ENCODE measurements around the genes ZNF230, ZNF223, ZNF284, ZNF229, CEACAM20 and CEACAM16.

GRCh38 chr19:43532292-43533029 is 527 bp upstream of the ZNF575 start:
- PRO-cap: no peak

DNA sequence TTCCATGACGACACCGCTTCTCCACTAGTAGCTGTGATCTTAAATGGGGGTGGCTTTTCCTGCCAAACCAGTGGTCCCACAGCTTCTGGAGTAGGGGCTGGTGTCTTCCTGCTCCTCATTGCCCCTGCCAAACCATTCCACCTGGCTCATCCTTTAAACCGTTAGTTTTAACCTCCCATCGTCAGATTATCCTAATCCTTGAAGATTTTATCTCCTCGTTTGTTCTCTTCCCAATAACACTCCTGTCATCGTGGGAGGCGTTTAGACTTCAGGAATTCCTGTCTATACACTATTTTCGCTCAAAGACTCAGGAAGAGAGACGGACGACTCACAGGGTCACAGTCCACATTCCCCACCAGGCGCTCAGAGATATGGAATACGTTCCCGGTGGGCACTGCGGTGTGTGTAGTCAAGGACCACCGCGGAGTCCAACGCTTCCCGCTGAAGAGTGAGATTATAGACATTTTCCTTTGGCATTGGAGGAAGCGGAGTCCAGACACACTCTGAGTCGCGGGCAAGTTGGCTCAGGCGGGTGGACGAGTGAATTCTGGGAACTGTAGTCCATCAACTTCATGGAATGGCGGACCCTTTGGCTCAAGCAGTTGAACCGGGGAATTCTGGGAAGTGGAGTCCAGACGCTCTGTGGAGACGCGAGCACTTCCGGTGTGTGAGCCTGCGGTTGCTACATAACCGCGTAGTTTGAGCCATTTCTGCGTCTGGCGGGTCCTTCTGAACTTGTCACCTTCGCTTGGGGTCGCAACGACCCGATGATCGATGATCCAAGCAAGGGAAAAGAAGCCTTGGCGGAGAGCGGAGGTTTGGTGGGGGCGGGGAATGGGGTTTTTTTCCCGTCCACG is at the start of gene ZNF230:
Gene ZNF230, plus strand, starts transcription at position 666 of the 857 bp plus-strand sequence.
- PRO-cap: bidirectional peak, plus-strand start at position 634 of the sequence, minus-strand start at position 521 of the sequence

DNA sequence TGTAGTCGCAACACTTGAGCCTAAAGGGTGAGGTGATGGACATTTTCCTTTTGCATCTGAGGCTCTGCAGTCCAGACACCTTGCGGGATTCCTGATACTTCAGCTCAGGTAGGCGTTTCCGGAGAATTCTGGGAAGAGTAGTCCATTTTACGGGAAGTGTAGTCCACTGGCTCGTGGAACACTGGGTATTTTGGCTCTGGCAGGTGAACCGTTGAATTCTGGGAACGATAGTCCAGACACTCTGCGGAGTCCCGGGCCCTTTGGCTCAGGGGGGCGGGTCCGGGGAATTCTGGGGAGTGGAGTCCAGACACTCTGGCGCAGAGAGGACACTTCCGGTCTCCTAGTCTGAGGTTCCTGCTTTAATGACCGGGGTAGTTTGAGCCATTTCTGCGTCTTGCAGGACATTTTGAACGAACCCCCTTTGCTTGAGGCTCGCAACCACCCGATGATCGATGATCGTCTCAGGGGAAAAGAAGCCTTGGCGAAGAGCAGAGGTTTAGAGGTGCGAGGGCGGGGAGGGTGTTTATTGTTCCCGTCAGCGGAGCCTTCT is at the start of gene ZNF223:
Gene ZNF223, plus strand, starts transcription at position 343 of the 550 bp plus-strand sequence.
- PRO-cap: no peak

DNA sequence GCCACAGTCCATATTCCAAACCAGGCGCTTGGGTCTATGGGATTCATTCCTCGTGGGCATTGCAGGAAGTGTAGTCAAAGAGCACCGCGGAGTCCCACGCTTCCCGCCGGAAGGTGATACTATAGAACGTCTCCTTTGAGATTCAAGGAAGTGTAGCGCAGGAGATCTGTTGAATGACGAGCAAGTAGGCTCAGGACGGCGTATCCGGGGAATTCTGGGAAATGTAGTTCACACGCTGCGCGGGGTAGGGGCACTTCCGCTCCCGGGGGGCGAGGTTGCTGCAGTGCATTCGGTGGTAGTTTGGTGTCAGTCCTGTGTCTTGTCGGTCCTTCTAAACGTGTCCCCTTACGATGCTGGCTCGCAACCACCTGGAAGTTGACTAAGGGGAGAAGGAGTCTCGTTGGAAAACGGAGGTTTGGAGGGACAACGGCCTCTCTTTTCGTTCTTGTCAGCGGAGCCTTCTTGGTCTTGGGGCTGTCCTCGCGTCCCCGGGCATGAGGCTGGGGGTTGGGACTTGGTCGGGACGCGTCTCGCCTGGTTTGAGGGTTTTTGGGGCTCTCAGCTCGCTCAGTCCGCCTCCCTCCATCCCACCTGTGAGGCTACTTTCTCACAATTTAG is at the start of gene ZNF284:
Gene ZNF284, plus strand, starts transcription at position 281 of the 618 bp plus-strand sequence.
- PRO-cap: bidirectional peak, plus-strand start at position 283 of the sequence, minus-strand start at position 115 of the sequence

- PRO-cap: no peak
Observed at GRCh38 chr19:44235500-44236261, 23.3 kb downstream of the ZNF227 start.

GRCh38 chr19:44304050-44304613 is 693 bp downstream of the ZNF235 start:
- PRO-cap: unidirectional peak, plus-strand start at chr19:44304448

DNA sequence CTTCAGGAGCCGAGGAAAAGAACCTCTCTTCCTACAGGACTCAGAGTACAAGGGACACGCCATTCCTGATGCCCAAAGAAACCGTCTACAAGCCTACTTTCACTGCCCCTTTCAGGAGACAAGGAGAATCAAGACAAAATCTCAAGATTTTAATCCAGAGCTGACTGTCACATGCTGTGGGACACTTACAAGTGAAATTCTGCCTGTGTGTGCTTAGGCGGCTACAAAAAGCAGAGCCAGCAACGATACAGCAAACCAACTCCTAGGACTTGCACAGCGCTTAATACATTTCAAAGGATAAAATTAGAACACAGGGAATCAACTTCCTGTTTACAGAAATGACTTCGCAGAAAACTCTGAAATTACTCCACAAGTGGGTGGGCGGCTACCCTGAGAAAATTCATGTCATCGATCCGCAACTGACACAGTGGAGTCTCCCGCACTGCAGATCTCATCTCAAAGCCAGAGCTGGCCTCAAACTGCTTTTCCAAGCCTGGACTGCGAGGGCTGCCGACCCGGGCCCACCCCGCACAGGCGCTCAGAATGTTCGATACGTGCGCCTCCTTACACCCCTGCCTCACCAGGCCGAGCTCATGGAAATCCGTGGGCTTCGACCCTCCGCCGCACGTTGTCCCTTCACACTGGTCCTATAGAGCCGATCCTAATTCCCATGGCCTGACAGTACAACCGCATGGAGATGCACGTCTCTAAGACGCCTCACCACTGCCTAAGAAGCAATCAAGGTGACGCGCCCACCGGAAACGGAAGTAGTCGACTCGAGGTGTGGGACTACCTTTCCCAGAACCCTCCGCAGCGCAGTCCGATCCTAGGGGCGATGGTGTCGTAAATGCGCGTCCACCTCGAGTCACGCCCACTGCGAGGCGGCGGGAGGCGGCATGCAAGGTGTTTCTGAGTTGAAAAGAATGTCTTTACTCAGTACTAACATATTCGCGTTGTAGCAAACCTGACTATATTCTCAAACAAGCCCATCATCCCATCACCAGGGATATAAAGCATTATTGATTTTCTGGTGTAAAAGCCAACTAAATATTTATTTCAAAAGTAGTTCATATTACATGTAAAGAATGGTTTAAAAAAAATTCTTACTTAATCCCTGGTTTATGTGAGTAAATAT is at the start of gene ZNF229:
Gene ZNF229, minus strand, starts transcription at position 745 of the 1,135 bp plus-strand sequence.
- PRO-cap: unidirectional peak, plus-strand start at position 425 of the sequence; bidirectional peak, plus-strand start at position 874 of the sequence, minus-strand start at position 734 of the sequence

GRCh38 chr19:44529508-44529764 is at the start of gene CEACAM20:
TSS of gene CEACAM20 (minus strand) at chr19:44529675.
- PRO-cap: no peak

- PRO-cap: no peak
Observed at GRCh38 chr19:44588330-44589103, 24.8 kb upstream of the IGSF23 start.

- PRO-cap: no peak
Observed at GRCh38 chr19:44601996-44602563, 11.3 kb upstream of the IGSF23 start.

DNA sequence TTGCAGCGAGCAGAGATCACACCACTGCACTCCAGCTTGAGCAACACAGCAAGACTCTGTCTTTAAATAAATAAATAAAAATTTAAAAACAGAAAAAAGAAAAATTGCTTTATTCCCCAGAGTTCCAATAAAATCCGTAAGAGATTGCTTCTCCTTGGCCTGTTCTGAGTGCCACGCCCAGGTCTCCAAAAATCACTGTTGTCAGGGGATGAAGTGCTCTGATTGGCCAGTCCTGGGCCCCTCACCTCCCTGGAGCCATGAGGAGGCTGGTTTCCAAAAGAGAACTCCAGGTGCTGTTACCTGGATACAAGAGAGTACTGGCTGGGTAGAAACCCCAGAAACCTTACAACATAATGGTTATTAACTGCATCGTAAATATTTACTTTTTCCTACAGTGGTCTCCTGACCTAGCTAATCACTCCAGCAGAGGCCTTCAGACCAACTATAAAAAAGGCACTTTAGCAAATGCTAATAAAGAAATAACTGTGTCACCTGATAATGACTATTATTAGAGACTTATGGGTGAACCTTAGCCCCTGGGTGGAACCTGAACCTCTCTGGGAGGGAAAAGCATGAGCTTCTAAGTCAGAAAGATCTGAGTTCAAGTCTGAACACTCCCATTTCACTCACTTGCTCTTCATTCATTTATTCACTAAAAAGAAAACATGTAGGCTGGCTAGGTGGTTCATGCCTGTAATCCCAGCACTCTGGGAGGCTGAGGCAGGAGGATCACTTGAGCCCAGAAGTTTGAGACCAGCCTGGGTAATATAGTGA is 1.5 kb upstream of the IGSF23 start:
- PRO-cap: no peak

GRCh38 chr19:44665670-44666165 is 5.6 kb upstream of the CEACAM19 start:
- PRO-cap: no peak

DNA sequence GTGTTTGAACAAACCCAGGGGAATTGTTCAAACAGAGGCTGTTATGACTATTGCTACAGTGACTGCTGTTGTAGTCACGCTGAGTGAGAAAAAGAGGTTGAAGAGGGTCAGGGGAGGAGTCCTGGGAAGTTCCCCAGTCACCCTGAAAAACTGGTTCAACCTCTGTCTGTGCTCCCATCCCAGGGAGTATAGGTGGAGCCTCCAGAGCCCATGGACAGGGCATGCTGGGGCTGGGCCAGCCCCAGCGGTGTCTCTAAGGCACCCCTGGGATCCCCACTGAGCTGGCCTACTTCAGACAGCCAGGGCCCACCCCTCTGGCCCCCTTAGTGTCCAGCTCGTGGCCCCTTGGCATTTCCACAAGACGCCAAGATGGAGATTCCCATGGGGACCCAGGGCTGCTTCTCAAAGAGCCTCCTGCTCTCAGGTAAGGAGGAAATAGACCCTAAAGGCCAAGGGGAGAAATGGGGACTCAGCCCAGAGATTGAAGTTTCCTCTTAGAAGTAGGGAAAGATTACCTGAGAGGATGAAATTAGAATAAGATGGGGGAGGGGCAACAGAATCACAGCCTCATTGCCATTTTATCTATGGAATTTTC is 378 bp downstream of the CEACAM19 start:
- PRO-cap: no peak

DNA sequence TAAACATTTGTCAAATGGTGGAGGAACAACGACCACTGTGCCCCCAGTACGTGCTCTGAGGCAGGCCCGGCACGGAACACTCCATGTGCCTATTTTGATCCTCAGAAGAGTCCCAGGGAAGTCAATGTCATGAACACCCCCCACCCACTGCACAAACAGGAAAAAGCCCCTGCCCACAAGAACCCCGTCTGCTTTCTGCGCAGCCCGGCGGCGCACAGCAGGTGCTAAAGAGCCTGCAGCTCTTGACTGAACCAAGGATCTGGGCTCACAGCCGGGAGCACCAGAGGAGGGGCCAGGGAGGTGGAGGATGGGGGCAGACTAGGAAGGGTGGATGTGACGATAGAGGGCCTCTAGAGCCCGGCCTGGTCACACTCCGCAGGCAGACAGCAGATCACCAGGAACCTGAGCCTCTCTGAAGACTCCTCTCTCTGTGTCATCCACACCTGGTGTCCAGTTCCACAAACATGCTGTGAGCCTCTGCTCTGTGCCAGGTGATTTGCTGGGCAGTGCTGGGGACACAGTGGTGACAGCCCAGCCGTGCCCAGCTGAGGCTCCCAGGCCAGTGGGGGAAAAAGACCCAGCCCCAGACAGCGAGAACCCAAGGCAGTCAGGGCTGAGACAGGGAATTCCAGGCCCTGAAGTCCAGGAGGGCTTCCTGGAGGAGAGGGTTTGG is 1.6 kb upstream of the CEACAM16 start:
- PRO-cap: no peak

DNA sequence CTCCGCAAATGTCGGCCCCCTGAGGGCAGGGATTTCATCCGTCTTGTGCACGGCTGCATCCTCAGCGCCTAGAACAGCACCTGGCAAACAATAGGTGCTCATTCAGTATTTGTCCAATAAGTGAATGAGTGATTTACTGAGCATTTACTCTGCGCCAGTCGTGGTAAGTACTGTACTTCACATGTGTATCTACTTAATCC is at the start of gene CEACAM16:
Gene CEACAM16, plus strand, starts transcription at position 54 of the 200 bp plus-strand sequence.
- PRO-cap: no peak

DNA sequence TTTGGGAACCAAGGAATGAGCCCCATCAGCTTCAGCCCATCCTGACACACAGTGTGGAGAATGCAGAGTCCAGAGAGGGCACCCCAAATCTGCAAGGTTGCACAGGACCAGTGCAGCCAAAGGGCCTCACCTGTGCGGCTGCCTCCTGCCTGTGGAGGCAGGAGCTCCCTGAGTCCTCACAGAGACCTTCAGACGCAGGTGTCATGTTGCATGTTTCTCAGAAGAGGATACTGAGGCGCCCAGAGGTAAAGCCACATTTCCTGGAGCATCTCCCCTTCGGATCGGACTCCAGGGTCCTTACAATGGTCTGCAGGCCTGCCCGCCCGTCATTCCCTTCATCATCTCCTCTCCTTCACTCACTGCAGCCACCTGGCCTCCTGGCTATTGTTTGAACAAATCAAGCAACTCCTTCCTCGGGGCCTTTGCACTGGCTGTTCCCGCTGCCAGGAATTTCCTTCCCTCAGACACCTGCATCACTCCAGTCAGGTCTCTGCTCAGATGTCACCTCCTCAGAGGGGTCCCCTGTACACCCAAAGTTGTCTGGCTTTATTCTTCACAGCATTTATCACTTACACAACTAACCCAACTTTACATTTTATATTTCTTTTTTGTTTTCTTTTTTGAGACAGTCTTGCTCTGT is 20.3 kb downstream of the CEACAM16 start:
- PRO-cap: no peak

DNA sequence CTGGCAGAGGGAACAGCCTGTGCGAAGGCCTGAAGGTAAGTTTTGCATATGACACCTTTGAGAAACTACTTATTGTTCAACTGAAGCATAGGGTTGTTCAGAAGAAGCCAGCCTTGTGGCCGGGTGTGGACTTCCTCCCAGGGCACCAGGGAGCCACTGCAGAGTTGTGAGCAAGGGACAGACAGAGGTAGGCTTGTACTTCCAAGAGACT is 24.6 kb downstream of the CEACAM16 start:
- PRO-cap: no peak

GRCh38 chr19:44750087-44750438 is 1.6 kb downstream of the BCL3 start:
- PRO-cap: no peak

DNA sequence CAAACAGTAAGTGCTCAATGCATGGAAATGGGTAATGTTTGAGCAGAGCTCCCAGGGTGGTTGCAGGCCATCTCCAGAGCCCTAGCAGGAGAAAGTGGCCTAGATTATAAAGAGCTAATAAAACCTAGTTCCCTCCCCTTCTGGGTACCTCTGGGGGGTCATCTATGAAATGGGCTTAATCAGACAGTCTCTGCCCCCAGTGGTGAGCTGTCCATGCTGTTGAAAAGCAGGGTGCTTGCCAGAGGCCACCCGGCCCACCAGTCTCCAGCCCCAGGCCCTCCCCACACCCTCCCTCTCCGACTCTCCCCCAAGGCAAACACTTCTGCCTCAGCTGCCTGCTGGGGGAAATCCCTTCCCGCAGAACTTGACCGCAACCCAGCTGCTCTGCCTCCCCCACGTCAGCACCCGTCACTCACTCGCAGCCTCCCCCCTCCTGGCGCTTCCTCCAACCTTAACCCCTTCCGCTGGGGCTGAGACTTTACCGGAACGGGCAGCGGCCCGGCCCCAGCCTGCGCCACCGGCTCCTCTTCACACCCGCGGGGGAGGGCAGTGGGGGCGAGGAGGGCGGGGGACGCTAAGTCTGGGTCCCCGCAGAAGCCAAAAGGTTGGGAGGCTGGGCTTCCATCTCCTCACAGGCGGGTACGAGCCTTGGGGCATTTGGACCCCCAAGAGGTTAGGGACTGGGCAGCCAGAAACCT is 4.7 kb downstream of the BCL3 start:
- PRO-cap: no peak

GRCh38 chr19:44770434-44771068 is 7.1 kb upstream of the CBLC start:
- PRO-cap: no peak

All from type B pancreatic cell (in vitro differentiated cells).